Type B pancreatic cell (in vitro differentiated cells): ENCODE measurements around a stretch of chr1.

DNA sequence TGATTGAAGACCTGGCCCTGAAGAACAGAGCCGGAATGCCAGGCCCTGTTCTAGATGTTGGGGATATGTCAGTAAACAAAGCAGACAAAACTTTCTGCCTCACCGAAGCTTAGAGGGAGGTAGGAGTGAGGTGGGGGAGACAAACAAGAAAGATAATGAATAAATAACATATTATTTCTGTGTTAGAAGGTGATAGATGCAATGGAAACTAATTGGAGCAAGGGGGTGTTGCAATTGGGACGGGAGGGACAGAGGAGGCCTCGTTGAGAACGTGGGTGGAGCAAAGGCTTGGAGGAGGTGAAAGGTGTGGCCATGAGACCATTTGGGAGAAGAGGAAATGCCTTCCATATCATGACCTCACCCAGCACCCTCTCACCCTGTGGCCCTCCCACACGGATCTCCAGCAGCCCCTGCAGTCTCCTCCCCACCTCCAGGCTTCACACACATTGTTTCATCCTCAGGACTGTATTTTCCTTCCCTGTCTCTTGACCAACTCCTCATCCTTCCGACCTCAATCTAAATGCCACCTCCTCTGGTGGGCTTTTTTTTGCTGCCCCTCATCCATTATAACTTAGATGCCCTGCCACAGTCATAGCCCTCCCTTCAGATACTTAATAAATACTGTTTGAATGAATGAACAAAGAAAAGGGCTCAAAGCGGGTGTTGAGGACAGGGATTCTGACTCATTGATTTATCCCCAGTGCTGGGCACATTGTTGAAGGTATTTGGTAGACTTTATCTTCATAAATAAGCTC lies 85.4 kb upstream of the ARHGAP29 start:
- PRO-cap = no peak

DNA sequence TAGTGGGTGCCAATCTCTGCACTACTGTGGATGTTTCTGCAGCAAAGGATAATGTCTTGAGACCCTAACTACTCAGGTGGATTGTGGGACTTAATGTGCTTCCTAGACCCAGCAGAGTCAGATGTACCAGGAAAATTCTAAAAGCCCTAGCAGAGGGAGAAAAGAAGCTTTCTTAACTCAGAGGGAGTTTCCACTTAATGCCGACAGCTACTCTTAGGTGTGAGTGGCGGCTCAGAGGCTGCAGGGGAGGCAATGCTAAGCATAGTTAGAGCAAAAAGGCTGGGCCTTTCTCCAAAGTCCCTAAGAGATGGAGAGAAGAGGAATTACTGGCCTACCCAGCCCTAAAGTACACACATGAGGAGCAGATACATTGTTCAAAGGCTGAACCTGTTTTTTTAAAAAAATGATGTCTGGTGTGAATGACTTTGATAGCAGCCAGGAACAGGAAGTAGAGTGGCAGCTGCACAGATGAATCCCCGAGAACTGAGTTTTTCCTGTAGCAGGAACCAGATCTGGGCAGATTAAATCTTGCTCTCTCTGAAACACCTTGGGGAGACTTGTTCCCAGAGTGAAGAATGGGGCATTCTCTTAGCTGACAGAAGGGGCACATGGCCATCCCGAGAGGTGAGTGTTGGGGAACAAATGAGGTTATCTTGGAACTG lies 33.4 kb upstream of the ABCD3 start:
- PRO-cap = no peak

DNA sequence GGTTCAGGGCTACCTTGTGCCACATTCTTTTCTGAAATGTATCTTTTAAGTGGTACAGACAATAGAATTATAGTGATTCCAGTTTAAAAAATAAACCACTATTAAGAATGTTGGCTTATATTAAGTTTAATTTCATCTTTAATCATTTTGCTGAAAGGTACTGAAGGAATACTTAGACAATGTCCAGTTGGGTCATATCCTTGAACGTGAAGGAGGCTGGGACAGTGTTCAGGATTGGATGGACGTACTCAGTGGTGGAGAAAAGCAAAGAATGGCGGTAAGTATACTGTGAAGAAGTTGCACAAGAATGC lies 42.3 kb downstream of the F3 start:
- PRO-cap = no peak

- PRO-cap = no peak
These were observed 1.5 kb upstream of the F3 start for GRCh38 chr1:94542983-94543473.

GRCh38 chr1:94552049-94552773 lies 10.7 kb upstream of the F3 start:
- PRO-cap = no peak

DNA sequence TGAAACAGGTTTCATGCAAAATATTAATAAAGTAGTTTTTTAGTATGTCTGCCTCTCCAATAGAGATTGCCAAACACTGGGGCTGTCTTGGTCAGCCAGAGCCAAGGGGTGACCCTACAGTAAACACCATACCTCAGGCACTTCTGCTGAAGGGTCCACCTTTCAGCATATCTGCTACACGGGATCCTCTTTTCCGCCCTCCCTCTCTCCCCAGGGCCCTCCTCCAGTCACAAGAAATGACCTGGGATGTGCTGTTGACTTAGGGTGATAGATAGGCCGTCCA lies 48.5 kb upstream of the F3 start:
- PRO-cap = no peak

- PRO-cap = no peak
These were observed 917 bp downstream of the SLC44A3 start for GRCh38 chr1:94820963-94821584.

- PRO-cap = no peak
These were observed 18.7 kb downstream of the CNN3 start for GRCh38 chr1:94908137-94908679.

DNA sequence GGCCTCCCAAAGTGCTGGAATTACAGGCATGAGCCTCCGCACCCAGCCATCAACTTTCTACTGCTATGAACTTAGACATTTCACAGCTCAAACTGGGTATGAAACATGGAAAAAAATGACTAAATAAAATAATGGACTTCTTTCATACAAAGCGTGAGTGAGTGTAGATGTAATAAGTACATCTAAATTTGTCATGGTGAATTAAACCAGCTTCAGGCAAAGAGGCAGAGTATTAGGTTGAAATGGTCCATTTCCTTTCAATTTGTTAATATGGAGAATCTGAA lies 49.4 kb downstream of the ALG14 start:
- PRO-cap = no peak

GRCh38 chr1:95023687-95024149 lies 49.0 kb downstream of the ALG14 start:
- PRO-cap = no peak

GRCh38 chr1:95233196-95233765 lies 729 bp upstream of the RWDD3 start:
- PRO-cap = no peak

DNA sequence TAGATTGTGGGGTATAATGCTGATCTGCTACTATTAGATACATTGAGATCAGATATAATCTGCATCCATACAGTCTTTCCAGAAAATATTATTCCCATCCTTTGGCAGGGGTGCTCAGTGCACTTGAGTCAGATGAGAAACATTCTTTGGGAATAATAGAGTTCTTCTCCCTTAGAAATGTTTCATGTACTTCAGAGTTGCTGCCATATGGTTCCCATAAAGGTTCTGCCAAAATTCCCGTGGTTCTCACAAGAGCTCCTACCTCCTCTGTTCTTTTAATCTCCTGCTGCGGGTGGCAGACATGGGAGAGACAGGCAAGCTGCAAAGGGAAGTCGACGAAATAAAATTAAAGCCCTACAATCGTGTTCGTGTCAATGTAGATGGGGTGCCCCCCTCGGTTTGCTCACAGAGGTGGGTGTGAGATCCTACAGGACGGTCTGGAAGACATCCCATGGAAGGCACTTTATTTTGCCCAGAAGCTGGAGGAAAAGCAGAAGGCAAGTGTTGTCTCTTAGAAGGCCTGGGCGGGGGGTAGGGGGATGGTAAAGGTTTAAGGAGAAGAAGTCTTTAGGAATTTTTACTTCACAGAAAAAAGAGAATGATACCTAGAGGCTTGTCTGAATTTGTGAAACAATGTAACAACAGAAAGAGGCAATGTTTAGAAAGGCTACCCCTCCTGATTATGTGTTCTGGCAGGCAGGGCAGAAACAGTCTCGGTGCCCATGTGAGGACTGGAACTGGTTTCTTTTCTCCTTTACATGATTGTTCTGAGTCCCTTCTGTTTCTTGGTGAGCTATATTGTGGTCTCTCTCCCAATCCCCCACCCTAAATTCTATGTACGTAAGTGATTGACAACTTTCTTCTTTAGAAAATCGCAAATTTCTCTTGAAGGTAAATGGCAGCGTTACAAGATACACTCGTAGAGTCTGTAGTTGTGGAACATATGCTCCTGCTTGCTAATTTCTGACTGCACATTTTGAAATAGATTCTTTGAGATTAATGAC lies 276.2 kb downstream of the RWDD3 start:
- PRO-cap = no peak

DNA sequence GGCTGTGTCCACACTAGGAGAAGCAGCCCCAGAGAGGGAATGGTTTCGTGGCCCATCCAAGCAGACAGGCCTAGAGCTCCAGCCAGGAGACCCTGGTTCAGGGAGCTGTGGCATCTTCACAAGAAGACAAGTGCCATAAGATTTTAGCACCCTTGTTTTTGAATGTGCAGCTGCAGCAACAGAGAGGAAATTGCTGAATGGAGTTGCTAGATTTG lies 122.6 kb downstream of the PTBP2 start:
- PRO-cap = unidirectional peak, plus-strand start at position 156 of the sequence

DNA sequence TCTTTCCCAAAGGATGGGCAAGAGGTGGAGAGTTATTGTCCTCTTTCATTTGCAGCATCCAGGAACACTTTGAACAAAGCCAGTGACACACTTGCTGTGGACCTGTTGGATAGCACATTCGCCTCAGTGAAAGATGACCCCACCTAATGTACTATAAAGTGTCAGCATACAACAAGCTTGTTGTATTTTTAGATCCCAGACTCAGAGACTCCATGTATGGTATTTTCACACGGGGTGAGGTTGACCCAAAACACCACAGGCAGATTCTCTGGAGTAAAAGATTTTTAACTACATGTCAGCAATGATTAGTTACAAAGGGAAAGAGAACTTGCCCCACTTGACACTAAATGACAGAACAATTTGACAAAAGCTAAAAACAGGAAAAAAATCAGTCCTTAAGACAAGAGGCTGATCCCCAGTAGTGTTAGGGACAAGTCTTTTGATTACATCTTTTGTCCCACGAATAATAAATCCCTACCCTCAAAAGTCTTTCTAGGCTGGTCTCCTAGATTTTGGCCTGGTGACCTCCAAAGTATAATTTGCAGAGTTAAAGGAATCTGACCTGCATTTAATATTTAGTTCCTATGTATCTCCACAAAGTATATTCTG lies 273.9 kb downstream of the PTBP2 start:
- PRO-cap = no peak

- PRO-cap = no peak
These were observed 509.5 kb downstream of the DPYD start for GRCh38 chr1:97411395-97411713.

GRCh38 chr1:97554862-97555400 lies 365.9 kb downstream of the DPYD start:
- PRO-cap = no peak

- PRO-cap = no peak
These were observed 13.9 kb downstream of the DPYD start for GRCh38 chr1:97906849-97907402.

DNA sequence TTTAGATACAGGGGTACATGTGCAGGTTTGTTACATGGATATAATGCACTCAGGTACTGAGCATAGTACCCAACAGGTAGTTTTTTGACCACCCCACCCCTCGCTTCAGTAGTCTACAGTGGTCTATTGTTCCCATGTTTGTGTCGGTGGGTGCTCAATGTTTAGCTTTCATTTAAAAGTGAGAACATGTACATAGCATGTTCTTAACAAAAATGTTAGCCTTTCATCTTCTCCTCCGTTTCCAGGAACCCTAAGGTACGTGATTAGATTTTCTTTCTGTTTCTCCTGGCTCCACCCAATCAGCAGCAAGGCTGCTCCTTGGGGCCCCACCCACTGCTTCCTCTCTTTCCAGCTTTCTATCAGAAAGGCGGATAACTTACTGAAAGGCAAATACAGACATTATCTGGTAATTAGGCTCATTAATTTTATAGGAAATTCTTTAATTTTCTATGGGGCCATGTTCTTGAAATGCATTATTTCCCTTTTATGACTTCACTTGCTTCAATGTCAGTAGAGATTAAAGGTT lies 325.1 kb upstream of the SNX7 start:
- PRO-cap = no peak

GRCh38 chr1:99521618-99522100 lies 124.3 kb upstream of the PALMD start:
- PRO-cap = no peak

- PRO-cap = no peak
These were observed 13.8 kb downstream of the PALMD start for GRCh38 chr1:99659597-99660278.